ENCODE measurements around a stretch of chr2.

GRCh38 chr2:8682576-8682677, 571 bp downstream of the ID2 start:
- PRO-cap: no peak

- PRO-cap: no peak
Observed at GRCh38 chr2:8729675-8730473, 48.0 kb downstream of the ID2 start.

DNA sequence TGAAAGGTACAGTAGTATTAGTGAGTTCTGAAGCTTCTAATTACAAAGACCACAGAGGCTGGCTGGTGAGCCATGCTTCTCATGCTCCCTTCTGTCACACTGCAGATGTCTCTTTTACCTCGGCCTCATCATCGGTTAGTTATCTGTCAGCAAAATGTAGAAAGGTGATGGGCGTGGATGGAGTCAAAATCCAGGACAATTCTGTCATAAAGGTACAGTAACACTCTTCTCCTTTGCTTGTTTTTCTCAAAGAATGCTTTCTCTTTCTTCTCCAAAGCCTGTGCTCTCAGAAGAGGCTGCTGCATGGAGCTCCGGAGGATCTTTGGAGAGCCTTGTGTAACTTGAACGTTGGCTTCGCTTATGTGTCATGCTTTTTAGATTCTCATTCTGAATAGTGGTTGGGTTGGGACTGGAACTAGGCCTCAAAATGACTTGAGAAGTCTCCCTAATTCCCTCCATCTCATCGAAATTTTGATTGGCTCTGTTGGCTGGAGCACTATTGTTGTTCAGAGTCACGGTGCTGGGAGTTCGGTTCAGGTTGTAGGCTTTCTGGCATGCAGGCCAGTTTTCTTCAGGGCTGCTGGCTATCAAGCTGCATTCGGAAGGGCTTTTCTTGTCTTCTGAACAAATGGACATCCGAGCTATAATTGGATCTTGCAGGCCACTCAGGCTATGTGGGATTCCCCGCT, 48.8 kb downstream of the ID2 start:
- PRO-cap: no peak

DNA sequence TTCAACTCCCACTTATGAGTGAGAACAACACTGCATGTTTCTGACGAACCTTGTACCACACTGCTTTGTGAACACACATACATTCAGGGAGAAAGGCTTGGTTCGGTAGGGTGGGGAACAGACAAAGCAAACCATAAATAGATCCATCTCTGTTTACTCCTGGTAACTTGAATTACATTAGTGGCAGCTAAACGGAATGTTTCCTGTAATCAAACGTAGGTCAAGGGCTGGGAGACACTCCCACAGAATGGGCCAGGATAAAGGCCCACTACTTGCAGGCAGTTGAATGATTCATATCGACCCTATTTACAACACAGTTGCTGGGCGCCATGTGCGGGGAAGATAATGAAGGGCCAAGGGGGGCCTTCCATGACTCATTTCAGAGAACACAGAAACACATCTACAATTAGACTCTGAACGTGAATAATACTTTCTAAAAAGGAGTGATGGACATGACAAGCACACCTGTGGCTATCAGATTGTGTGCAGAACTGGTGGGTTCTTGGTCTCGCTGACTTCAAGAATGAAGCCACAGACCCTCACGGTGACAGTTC, 56.8 kb upstream of the KIDINS220 start:
- PRO-cap: no peak

DNA sequence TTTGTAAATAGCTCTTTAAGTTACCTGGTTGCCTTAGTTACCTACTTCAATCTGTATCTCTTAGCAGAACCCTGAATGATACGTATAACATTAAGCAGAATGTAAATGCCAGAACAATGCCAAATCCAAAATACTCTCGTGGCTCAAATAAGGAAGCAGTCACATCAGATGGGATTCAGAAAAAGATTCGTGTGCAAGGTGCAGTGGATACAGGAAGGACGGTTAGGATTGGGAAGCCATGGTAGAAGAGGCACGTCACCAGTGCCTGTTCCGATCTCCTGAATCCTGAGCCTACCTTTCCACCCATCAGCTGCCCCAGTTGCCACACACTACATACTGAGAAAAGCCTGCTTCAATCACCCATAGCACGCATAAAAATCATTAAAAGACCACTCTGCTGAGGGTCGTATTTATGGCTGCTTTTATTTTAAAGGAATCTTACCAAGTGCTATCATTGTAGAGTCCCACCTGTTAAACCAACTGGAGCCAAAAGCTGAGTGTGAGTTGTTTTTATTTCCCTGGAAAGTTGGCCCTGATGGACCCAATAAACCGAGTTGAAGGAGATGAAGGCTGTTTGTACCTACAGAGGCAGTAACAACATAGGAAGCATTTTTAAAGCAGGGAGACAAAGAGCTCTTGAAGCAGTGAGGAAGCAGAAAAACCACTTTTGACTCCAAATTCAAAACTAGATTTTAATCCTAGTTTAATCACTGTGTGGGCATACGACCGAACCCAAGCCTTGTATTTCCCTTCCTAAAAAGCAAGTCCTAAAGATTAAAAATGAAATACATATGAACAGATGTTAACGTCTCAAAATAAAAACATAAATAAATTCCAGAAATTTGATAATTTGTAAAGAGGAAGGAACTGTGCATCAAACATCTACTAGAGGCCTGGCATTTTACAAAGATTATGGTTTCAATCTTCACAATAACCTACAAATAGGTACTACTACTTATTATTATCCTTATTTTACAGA, 6.4 kb downstream of the MBOAT2 start:
- PRO-cap: no peak

DNA sequence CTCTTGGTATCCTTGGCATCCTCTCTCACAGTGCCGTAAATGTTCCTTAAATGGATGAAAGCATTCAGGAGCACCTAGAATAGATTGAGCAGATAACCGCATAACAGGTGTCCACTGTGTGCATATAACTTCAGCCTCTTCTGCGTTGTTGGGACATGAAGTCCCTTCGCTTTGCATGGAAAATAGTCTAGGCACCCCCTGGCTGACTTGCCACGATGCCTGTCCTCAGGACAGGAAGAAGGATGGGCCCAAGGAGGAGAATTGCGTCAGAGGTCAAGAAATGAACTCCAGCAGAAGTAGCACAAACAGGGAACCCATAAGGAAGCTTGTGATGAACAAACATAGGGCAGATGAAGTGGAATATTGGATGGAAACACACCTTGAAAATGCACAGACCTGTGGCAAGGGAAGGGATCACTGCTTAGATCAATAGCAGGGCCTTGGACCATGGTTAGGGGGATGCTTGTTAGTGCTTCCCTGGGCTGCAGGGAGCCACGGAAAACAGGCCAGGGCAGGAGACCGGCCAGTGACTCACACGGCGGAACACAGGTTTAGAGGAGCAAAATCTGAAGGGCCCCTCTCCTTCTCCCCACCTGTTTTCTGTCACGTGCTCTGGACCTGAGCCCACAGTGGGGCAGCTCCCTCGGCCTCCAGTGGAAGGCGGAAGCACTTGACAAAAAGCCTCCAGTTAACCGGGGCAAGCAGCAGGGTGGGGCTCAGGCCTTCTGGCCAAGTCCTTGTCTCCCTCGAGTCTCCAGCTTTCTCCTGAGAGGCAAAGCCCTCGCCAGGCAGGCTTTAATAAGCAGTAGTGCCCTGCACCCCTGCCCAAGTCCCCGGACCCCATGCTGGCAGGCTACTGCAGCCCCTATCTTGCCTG, 99.2 kb upstream of the ASAP2 start:
- PRO-cap: no peak

DNA sequence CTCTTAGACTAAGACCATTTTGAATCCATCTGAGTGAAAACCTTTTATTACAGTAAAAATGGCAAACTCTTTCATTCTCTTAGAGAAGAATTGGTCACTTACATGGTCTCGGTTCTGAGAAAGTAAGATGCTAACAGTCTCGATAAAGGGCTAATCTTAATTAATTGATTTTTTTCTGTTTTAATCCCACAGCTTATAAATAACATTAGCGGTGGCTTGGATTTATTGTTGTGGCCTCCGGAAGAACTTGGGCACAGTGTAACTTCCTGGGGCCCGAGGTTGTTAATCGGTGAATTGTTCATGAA, 90.3 kb upstream of the ASAP2 start:
- PRO-cap: no peak

DNA sequence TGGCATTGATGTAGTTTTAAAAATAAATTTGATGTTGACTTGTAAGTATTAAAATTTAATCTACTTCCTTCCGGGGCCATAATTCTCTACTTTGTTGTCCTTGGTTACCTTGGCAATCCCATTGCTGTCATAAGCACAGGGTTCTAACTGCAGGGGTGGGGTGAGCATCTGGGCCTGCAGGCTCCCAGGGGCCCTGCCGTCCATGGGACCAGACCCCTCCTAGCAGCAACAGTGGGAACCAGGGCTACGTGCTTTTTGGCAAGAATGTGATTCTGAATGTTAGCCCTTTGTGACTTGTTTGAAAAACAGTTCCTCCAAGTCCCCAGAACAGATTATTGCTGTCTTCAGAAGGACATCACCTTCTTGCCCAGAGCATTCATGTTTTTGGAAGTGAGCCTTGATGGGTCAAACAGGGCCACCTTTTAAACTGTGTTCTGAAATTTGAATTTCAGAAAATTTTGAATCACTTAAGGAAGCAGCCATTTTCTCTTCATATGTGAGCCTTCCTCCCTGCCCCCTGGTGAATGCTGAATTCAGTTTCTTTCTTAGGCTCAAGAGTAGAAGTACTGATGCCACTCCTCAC, 5.0 kb downstream of the ASAP2 start:
- PRO-cap: no peak

- PRO-cap: bidirectional peak, plus-strand start at chr2:9263057, minus-strand start at chr2:9262973
Observed at GRCh38 chr2:9262489-9263368, 56.1 kb downstream of the ASAP2 start.

DNA sequence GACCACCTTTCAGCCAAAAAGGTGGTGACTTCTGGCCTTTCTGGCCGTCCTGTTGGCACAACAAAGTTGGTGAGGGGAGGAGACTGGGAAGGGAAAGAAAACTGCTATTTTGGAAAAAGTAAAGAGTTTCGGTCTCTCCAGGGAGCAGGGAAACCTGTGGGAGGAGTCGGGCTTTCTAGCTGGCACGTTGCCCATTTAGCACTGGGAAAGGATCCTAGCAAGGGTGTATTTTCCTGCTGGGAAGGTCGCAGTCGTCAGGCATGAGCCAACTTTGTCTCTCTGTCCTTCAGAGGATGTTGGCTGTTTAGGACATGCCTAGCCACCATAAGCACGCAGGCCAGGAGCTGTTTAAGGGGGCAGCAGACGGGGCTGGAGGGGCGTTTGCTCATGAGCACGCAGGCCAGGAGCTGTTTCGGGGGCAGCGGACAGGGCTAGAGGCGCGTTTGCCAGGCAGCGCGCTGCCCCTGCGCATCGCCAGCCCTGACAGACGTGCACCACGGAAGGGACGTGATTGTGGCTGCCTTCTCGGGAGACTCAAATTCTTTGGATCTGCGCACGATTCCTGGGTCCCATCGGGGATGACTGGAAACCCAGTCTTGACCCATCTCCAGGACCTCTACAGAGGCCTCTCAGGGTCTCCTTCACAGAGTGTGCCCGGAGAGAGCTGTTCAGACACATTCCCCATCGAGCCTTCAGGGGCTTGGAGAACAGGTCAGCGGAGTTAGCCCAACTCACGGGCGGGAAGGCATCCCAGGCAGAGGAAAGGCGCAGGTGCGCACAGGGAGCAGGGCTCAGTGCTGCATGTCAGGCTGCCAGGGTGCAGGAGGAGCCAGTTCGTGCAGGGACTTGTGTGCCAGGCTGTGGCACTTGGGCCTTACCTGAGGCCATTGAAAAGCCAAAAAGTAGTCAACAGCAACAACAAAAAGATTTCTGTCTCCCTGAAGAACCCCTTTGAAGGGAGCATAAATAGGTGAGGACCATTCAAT, 104.3 kb downstream of the ITGB1BP1 start:
- PRO-cap: no peak

DNA sequence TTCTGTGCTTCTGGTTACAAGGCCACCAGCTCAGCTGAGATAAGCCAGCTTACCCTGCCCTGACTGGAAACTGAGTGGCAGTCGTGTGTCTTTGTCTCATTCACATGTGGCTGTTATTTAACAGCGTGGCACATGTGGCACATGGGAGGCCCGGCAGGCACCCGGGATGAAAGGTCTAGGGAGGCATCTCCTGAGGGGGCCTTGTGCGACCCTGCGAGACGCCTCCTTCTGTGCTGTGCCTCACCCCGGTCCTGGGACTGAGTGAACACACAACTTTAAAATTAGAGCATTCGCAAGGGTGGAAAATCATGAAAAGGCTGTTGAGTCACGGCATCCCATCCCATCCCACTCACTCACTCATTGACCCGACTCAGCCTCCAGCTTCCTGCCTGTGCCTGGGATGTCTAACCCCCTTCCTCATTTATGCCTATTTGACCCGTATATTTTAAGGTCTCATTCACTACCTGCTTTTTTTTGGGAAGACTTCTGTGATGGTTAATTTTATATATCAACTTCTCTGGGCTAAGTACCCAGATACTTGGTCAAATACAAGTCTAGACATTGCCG, 7.5 kb downstream of the ITGB1BP1 start:
- PRO-cap: no peak

DNA sequence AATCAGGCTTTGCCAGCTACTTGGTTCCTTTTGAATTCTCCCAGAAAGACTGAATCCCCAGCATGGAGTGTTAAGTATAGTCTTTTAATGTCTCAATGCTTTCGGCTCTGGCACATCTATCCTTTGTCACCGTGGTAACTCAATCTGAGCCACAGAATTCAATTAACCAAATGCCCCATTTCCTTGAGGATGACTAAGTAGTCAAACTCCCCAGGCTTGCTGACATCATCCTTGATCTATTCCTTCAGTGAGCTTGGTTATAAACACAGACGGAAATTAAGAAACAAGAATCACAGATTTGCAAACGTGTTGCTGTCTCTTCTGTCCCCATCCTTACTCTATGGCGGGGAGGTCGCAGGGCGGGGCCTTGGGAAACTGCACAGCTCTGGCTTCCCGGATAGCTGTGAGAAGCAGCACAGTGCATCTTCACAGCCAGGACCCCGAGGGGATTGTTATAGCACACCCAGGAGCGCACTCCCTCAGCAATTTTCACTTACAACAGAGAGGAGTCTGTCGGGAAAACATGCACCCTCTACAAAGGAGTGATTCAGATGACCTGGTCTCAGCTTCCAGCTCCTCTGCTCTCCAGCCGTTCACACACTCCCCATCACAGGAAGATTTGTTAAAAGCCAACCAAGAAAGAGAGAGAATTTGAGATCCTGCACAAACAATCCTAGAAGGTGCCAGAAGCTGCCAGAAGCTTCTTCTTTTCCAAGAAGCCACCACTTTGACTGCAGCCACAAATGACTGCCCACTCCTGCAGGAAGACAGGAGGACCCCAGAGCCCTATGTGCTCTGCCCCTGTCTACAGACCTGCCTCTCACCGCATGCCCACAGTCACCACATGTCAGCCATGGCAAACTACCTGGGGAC, 44.8 kb upstream of the YWHAQ start:
- PRO-cap: no peak

DNA sequence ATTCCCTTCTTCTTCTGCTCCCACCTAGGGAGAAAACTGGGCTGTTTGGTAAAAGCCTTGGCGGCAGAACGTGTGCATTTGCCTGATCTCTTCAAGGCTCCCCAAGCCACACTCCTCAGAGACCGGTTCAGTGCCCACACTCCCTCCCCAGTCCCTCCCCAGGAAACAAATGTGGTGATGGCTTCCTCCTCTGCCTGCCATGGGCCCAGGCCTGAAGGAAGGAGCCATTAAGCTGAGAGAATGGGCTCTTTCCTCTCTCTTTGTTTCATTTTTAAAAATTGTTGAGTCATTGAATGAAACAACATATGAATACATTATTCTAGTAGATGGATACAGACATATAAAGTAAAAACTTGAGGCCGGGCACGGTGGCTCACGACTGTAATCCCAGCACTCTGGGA, 50.6 kb upstream of the YWHAQ start:
- PRO-cap: no peak

- PRO-cap: unidirectional peak, plus-strand start at chr2:9690569
Observed at GRCh38 chr2:9690103-9690738, 59.4 kb upstream of the YWHAQ start.

GRCh38 chr2:9693151-9693575, 62.4 kb upstream of the YWHAQ start:
- PRO-cap: bidirectional peak, plus-strand start at chr2:9693447, minus-strand start at chr2:9693233

- PRO-cap: bidirectional peak, plus-strand start at chr2:9758254, minus-strand start at chr2:9758147
Observed at GRCh38 chr2:9757531-9758406, 85.5 kb upstream of the TAF1B start.

GRCh38 chr2:9845137-9845664, 1.9 kb downstream of the TAF1B start:
- PRO-cap: no peak

- PRO-cap: no peak
Observed at GRCh38 chr2:10047665-10048639, 4.6 kb downstream of the KLF11 start.

DNA sequence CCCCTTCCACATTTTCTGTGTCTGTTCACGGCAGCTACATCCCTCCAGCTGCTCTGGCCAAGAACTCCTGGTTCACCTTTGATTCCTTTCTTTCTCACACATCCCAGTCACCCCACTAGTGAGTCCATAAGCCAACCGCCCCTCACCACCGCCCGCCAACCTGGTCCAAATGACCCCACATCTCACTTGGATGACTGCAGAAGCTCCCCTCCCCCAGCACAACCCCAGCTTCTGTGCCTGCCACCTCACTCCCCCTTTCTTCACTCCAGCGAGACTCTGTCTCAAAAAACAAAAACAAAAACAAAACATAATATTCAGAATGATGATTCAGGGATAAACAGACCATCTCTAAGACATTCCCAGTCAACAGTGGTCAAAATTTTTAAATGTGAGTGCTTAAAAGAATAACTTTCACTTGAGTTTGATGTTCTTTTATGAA, 3.2 kb downstream of the CYS1 start:
- PRO-cap: no peak

DNA sequence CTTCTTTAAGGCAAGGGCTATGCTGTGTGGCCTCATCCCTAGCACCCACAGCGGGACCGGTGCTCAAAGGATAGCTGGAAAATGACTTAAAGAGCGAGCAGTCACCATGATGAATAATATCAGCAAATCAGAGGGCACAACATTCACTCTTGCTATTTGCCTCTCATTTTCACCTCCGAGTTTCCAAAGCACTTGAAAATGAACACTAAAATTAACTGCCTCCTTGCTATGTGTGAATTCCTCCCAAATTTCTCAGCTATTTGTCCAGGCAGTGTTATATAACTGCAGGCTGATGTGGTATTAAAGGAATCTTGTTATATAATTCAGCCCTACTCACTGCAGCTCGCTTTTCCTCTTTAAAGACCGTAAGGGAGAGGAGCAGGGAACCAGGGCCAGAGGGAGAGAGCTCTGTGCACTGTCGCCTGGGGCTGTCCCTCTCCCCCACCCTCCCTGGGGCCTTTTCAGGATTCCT, 1.4 kb downstream of the CYS1 start:
- PRO-cap: unidirectional peak, plus-strand start at position 389 of the sequence